Smooth muscle cell (in vitro differentiated cells): ENCODE results near the genes LRPPRC and SIX2.

GRCh38 chr2:43210546-43211175, 15.7 kb downstream of the ZFP36L2 start:
- RAMPAGE, long total RNA, result no peak

- RAMPAGE, long total RNA, result no peak
Measured at GRCh38 chr2:43215870-43216324, 10.5 kb downstream of the ZFP36L2 start.

- RAMPAGE, long total RNA, result no peak
Measured at GRCh38 chr2:43225015-43225406, 1.4 kb downstream of the ZFP36L2 start.

DNA sequence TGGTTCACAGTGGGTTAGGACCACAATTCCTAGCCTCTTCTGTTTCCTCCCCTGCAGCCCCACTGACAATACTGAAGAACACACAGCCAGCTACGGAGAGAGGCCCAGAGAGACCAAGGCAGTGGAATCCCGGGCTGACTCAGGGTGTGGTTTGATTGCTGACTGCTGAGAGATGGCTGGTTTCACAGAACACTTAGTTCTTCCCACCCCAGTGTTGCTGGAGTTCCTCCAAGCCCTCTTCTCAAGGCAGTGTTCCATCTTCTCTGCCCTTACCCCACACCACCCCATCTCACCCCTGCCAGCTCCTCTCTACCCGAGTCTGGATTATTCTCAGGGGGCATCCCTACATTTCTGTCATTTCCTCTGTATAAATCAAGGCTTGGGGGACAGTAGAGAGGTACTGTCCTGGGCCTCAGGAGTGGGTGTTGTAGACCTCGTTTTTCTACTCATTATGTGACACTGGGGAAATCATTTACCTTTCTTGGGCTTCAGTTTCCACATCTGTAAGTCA, 43.4 kb upstream of the ZFP36L2 start:
- RAMPAGE, long total RNA, result no peak

DNA sequence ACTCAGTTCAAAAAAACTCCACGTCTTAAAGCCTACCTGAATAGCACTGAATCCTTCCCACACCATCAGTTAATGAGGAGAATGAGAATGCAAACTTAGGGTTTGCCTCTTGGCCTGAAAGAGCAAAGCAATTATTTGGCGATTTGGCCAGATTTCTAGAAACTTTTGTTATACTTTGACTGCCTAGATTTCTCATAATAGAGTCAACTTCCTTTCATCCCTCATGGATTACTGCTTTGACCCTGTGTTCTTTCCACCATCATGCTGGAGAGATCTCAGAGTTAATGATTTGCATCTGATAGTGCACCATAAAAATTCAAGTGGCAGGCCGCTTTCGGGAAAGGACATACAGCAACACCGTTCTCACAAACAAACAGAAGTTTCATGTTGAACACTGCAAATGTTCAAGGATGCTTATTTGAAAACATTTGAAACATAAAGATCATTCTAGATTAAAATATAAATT, 143.7 kb upstream of the ZFP36L2 start:
- RAMPAGE, long total RNA, result no peak

- RAMPAGE, long total RNA, result no peak
Measured at GRCh38 chr2:43493792-43494496, 101.9 kb downstream of the THADA start.

- RAMPAGE, long total RNA, result no peak
Measured at GRCh38 chr2:43844301-43844815, 5.6 kb downstream of the ABCG8 start.

GRCh38 chr2:43995773-43996100, at the start of gene LRPPRC:
TSS of gene LRPPRC (minus strand) at chr2:43995989.
- RAMPAGE, long total RNA, result no peak

DNA sequence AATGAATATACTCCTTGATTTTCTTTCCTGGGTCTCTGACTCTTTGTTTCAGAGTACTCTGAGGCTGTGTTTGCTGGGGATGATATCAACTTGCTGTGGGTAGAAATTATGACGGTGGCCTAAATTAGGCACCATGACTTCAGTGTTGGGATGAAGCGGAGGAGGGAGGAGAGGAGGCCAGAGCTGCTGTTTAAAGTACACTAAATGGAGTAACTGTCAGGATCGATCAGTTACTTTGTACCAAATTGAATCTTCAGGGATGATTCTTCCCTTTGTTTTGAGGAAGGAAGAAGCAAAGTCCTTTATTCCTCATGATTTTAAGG, 65.4 kb upstream of the PPM1B start:
- RAMPAGE, long total RNA, result no peak

DNA sequence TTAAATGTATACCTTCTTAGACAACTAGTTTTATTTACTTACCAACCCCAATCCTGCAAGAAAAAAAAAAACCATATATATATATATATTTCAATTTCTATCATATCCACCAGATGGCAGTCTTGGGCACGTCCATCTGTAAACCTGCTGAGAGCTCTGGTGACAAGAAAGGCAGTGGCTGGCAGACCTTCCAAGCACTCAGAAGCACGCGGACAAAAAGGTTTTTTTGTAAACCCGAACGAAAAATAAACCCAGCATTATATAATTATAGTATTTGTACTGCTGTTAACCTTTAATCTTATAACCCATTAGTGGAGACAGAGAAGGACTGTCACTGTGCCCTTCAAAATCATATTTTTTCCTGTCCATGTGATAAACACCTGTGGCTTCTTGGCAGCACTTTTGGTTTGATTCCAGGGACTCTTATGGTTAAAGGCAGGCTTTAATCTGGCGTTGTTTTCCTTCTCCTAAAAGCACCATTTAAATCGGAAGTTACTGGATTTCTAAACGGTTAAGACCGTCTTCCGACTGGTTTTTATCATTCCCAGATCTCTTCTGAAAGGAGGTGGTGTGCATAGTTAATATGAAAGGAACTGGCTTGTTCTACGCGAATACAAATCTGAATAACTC, 31.1 kb upstream of the SLC3A1 start:
- RAMPAGE, long total RNA, result no peak

DNA sequence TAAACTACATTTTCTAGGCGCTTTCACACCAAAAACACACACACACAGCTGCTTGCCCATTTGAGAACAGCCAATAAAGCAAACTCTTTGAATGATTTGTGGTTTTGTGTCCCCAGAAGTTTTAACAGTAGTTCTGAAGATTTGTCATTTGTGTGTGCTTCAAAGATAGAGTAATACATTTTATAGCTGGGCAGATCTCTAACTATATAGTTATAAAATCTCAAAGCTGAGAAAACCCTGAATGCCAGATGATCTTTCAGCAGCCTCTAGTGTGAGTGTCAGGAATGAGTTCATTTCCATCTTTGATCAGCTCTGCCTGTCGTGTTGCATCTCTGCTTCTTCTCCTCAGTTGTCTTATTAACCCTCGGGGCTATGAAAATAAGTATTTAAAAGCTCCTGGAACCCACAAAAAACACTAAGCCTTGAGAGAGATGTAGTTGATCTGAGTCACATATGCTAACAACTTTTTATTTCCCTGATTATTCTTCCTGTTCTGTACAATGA, 30.1 kb upstream of the SLC3A1 start:
- RAMPAGE, long total RNA, result no peak

GRCh38 chr2:44286740-44287198, 11.5 kb downstream of the SLC3A1 start:
- RAMPAGE, long total RNA, result no peak

DNA sequence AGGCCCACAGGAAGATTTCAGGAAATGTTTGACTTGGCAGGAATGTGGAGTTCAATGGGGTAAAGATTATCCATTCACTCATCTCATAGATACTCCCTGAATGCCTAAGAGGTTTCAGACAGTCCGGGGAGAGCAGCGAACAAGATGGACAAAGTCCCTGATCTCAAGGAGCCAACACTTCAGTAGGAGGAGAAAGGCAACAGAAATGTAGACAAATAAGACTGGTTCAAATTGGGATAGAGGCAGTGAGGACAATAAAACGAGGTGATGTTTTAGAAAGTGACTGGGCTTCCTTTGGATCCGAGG, 155.0 kb upstream of the SIX3 start:
- RAMPAGE, long total RNA, result no peak

DNA sequence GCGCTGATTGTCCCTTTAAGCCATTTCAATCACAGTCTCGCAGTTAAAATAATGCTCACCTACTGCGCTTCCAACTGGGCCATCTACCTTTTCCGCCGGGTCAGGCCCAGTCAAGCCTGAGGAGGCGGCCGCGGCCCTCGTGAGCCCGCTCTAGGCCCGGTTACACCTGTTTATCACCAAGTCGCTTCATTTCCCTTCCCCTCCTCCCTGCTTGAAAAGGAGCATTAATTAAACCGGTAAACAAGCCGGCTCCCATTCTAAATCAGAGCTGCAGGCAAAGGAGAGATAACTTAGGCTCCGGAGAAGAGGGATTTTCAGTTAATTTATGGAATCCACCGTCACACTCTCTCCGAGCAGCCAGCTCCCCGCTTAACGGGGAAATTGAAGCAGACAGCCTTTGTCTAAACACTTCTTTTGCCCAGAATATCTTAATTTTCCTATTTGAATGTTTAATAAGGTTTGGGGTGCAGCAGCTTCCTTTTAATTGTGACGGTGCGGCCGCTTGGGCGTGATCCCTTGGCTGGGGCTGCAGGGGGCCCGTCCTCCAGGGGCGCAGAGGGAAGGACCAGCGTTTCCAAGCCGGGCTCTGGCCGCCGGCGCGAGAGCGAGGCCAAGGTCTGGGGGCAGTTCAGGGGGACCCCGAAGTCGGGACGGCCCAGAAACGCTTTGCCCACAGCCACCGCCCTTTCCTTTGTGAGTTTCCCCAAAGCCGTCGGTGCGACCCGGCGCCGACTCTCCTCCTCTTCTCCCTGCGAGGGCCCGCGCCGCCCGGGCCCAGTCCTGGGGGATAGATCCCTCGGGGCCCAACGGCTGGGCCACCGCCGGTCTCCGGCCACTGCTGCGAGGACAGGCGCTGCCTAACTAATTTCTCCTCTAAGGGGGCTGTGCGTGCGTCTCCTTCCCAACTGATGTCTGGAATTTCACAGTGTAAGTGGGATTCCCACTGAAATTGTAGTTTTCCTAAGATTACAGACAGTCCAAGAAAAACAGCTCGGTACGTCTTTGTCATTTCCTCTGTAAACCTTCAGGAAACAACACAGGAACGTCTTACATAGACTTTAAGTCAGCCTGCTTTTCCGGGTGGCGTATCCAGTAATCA, 139.8 kb upstream of the SIX3 start:
- RAMPAGE, long total RNA, result no peak

DNA sequence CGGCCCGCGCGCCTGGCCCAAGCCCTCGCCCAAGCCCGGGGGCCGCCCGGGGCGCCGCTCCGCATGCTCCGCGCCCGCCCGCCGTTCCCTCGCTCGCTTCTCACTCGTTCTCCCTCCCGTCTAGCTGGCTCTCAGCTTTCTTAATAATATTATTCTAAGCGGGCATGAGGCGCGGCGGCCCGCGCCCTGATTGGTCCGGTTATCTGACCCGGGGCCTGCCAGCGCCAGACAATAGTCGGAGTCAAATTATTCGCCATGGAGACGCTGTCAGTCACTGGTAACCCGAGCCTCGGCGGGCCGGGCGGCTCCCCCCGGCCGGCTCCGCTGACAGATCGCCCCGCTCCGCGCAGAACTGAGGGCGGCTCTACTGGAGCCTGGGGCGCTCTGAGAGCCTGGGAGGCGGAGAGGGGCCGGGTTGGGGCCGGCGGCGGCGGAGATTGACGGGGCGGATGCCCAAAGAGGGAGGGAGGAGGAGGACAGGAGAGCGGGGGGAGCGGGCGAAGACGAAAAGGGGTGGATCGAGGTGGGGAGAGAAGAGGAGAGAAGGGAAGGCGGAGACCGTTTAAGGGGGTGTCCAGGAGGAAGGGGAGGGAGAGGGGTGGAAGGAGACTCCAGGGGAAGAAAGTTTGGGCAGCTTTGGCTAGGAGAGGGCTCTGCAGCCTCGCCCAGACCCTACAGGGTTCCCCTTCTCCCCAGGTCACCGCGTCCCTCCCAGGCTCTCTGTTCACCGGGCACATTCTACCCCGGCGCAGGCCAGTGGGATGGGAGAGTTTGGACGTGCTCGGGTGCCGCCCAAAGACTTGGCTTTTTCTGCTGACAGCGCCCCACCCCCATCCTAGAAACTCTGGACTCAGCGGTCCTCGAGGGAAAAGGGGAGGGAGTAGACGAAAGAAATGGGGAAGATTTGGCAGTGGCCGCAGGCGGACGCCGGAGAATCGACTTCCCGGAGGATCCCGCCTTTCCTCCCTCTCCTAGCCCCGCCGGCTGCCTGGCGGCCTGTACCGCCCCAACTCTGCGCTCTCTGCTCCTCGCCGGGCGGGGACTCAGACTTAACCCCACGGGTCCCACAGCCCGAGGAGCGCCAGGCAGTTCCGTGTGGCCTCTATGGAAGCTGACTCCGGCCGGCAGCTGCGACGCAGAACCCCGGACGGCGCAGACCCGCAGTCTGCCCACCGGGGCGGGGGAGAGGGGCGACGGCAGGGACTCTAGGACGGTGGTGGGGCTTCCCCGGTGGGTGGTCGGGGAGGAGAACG, at the start of gene SIX2:
Gene SIX2, minus strand, starts transcription at position 142 of the 1,253 bp plus-strand sequence.
- RAMPAGE, long total RNA, result no peak

- RAMPAGE, long total RNA, result no peak
Measured at GRCh38 chr2:45075423-45075955, 66.2 kb upstream of the SIX2 start.

- RAMPAGE, long total RNA, result no peak
Measured at GRCh38 chr2:45220103-45220655, 210.9 kb upstream of the SIX2 start.

DNA sequence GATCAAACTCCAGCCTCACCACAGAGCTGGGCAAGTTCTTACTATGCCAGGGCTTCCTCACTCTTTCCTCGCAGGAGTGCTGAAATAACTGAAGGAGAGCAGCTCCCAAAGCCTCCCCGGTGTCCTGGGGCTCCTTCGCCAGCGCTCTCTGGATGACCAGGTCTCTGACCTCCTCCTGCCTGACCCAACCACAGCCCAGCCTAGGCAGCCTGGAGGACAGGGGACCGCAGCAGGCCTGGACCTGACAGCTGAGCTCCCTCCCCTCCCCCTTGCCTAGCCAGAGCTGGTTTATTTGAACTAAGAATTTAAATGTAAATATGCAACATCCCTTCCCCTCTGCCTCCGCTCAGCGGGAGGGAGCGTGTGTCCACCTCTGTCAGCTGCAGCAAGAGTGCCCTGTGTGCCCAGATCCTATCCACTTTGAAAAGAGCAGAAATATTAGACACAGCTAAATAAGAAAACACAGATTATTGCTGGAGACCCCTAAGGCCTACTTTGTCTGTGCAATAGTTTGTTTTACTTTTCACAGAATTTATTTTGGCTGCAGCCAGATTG, 248.1 kb upstream of the SIX2 start:
- RAMPAGE, long total RNA, result no peak

GRCh38 chr2:45729434-45730477, 78.3 kb downstream of the PRKCE start:
- RAMPAGE, long total RNA, result no peak

- RAMPAGE, long total RNA, result no peak
Measured at GRCh38 chr2:45741382-45741998, 90.0 kb downstream of the PRKCE start.